Bronchus fibroblast of lung (primary cell): ENCODE data around the gene UBXN1.

- RAMPAGE, long total RNA = no peak
Observed at GRCh38 chr11:61962405-61962554, 5.2 kb downstream of the FTH1 start.

- RAMPAGE, long total RNA = no peak
Observed at GRCh38 chr11:61967680-61967905, 159 bp upstream of the FTH1 start.

GRCh38 chr11:62140751-62141500, 17.1 kb downstream of the INCENP start:
- RAMPAGE, long total RNA = no peak

- RAMPAGE, long total RNA = no peak
Observed at GRCh38 chr11:62360574-62361040, 23.4 kb downstream of the ASRGL1 start.

GRCh38 chr11:62399067-62399492, 19.8 kb upstream of the SCGB1A1 start:
- RAMPAGE, long total RNA = no peak

DNA sequence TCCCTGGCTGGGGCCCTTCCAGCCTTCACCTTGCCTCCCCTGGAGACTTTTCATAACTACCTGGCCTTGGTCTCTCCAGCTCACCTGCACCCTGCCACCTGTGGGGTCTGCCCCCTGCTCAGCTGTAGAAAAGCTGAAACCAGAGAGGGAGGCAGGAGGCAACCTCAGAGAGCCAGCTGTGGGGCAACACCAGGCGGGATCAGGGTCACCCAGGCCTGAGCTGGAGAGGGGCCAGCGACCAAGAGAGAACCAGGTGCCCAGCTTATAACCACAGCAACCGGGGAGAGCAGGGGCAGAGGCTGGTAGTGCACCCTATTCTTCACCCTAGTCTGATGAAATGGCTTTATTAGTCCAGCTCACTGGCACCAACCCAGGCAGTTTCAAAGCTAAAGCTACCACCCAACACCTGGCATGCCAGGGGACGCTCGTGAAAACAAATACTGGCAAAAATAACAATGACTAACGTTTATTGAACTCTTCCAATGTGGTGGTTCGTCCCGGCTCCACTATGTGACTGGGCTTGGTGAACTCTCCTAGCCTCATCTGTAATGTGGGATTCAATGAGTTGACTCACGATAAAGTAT, 30.5 kb downstream of the SCGB1A1 start:
- RAMPAGE, long total RNA = no peak

GRCh38 chr11:62544306-62545489, 1.9 kb downstream of the AHNAK start:
- RAMPAGE, long total RNA = no peak

GRCh38 chr11:62571310-62571988, 2.2 kb downstream of the EEF1G start:
- RAMPAGE, long total RNA = no peak

DNA sequence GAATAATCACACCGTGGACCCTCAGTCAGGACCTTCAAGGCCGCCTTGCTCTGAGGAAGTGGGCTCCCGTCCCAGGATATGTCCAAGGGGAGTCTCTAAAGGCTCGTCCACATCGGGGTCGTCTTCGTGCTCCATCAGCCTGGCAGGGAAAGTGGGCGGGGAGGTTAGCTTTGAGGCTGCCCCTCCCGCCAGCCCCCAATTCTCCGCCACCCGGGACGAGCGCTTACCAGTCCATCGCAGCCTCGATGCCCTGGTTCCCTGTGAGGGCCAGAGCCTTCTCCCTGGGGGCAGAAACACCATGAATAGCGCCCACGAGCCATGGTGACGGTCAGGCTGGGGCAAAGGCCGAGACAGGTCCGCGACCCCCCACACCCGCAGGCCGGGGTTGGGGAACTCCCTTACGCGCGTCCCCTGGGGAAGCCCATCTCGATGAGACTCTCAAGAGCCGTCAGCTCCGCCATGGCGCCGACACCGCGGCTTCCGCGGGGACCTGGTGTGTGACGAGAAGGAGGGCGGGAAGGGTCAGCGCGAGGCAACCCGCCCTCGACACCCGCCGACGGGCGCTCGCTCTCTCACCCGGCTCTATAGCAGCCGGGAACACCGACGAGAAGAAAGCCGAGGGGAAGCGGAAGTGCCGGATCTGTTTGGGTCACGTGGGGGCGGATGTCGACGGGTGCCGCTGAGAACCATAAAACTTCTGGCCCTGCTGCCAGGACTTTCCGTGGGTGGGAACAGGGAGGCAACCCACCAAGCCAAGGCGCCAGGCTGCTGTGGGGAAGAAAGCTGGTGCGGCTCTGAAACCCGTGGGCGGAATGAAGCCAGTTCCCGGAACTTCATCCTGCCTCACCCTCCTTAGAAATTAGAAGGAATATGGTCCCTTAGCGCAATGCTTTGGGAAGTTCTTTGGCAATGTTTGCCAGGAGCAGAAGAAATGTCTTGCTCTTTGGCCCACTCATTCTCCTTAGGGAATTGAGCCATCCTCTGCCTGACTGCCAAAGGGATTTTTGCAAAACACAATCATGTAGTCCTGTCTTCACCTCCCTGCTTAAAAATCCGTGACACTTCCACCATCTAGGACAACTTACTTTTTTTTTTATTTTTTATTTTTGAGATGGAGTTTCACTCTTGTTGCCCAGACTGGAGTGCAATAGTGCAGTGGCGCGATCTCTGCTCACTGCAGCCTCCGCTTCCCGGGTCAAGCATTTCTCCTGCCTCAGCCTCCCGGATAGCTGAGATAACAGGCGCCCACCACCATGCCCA, at the start of gene UBXN1:
Gene UBXN1 (minus strand): TSS at position 611 of the 1,260 bp plus-strand sequence.
- RAMPAGE, long total RNA = start-site peak on the minus strand centred at position 604 of the sequence, 54 bp wide, 1,435 and 2,152 reads in 2 replicates

DNA sequence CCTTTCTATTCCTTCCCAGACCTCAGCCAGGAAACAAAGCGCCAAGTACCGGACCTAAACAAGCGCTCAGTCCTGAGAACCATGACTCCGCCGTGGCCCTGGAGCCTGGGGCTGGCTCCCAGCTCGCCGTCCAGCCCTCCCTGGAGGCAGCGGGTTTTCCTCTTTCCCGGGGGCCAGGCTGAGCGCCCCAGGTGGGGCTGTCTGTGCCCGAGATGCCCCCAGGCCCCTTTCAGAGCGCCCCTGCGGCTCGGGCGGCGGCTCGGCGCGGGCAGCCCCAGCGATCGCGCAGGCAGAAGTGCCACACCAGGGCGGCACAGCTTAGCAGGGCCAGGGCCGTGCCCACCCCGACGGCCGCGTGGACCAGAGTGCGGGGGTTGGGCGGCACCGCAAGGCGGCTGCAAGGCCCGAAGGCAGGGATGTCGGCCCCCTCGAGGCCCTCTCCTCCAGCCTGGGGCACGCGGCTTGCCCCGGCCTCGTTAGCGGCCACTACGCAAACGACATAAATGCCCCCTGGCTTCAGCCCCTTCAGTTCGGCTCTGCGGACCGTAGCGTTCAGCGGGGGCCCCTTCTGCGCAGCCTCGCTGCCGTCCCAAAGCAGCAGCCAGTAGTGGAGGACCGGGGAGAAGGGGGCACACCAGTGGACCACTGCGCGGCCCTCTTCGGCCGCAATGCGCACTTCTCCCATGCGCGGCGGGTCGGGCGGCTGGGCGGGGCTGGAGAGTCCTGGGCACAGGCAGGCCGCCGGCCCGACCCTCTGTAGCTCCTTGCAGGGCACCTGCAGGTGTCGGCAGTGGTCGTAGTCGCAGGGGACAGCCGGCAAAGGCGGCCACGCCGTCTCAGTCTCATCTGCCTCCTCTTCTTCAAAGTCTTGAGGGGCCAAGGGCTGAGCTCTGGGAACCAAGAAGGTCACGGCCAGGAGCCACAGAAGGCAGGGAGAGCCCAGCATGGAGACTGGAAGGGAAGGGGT, 1.5 kb downstream of the LRRN4CL start:
- RAMPAGE, long total RNA = no peak

GRCh38 chr11:62712929-62713609, 5.6 kb downstream of the GNG3 start:
- RAMPAGE, long total RNA = no peak

DNA sequence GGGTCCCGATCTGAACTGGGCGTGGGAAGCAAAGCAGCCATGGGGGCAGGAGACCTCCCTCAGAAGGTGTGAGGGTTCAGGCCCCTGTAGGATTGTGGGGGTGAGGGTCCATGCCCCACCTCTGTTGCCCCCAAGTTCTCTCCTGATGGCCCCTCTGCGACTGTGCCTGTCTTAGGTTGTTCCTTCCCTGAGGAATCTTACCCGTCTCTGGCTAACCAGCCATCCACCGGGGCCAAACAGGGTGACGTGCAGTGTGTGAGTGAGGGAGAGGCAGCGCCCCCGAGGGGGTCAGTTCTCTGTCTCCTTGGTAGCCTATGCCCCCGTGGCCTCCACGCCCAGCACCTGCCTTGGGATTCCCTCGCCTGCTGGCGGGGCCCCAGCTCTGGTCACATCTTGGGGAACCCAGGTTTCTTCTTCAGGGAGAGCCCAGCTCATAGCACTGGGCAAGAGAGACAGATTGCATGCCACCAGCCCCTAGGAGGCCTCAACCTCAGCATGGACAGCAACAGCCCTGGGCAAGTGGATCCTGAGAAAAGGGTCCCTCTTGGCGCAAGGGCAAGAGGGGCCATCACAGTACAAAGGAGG, 5.8 kb downstream of the NXF1 start:
- RAMPAGE, long total RNA = no peak

DNA sequence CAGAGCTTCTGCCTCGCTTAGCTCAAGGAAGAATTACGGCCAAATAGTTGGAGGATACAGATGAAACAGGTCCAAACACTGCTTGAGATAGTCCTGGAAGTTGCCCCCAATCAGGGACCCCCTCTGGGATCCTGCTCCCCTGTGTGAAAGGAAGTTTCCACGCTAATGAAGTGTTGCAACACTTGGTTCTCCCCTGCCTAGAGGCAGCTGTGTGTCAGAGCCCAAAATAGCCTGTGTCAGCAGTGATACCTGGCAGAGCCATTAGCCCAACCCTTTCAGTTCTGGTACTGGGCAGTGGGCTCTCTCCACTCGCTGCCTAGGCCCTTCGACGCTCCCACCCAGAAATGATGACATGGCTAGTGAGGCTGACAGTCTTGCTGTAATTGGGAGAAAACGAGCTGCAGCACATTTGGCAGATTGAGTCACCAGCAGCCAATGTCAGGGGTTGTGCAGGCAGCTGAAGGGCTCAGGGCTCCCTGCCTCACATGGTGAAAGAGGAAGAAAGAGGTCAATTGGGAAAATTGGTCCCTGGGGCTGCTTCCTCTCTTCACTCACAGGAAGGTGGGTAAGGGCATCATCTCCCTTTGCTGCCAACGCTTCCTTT, 1.4 kb upstream of the NXF1 start:
- RAMPAGE, long total RNA = no peak

DNA sequence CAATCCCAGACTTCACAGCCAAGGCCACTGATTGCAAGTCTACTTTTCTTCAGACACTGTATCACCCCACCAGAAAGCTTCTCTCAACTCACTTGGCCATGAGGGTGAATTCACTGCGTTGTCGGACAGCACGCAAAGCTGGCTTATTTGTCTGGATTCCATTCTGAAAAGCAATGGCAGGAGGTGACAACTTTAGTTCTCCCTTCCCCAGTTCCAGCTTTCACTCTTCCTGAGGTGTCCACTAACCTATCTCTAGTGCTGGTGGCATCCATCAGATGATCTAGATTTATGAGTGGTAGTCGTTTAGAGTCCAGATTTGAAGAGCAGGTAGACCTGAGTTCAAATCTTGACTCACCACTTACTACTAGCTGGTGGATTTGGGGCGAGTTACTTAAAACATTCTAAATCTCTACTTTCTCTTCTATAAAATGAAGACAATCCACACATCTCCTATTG, 4.4 kb downstream of the STX5 start:
- RAMPAGE, long total RNA = no peak

- RAMPAGE, long total RNA = no peak
Observed at GRCh38 chr11:62832605-62833356, 930 bp upstream of the STX5 start.

DNA sequence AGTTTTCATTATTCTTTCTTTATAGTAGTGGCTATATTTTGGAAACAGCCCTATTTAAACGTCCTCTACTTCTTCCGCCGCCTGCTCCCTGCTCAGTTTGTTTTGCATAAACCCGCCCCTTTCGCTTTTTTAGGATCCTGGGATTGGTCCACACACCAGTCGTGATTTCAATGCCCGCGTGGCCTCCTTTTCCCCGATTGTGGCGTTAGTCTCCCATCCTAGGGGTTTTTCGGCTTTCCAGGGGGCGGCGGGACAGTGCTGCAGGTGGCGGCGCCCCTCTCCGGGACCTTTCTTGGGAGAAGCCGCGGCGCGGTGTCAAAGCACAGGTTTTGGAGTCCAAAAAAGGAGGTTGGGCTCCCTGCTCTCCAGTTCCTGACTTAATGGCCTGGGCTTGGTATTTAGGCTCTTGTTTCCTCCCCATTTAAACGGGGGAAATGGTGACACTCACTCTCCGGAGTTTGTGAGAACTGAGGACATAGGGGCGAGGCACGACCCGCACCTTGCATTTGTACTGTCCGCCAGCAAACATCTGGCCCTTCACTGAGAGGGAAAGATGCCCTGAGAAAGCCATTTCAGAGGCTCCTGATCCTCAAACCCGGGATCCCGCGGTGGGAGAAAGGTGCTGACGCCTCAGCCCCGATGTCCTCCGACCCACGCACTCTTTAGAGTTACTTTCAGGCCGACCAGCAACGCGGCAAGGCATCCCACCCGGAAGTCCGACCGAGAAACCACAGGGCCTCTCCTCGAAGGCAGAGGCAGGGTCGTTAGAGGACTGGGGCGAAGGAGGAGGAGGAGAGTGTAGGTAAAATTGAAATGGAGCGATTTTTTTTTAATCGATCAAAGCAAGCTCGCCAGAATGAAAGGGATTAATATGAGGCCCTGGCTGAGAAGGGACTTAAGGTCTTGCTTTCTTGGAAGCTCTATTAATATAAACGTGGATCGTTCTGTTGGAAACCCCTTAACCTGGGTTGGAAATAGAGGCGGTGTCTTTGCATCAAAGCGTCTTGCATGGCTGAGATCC, 2.8 kb upstream of the WDR74 start:
- RAMPAGE, long total RNA = no peak

DNA sequence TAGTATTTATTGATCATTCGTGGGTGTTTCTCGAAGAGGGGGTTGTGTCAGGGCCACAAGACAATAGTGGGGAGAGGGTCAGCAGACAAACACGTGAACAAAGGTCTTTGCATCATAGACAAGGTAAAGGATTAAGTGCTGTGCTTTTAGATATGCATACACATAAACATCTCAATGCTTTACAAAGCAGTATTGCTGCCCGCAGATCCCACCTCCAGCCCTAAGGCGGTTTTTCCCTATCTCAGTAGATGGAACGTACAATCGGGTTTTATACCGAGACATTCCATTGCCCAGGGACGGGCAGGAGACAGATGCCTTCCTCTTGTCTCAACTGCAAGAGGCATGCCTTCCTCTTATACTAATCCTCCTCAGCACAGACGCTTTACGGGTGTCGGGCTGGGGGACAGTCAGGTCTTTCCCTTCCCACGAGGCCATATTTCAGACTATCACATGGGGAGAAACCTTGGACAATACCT, 19.3 kb upstream of the WDR74 start:
- RAMPAGE, long total RNA = no peak

GRCh38 chr11:62862527-62863034, 18.1 kb upstream of the SLC3A2 start:
- RAMPAGE, long total RNA = no peak

DNA sequence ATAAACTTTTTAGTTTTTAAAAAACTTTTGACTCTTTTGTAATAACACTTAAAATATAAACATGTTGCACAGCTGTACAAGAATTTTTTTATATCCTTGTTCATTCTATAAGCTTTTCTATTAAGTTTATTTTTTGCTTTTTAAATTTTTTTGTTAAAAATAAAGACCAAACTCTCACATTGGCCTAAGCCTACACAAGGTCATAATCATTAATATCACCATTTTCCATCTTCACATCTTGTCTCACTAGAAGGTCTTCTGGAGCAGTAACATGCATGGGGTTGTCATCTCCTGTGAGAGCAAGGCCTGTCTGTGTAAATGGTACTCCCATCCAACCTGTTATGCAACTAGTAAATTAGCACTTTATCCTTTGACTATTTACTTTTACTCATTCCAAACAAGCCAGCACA, 2.9 kb downstream of the SLC22A25 start:
- RAMPAGE, long total RNA = no peak

GRCh38 chr11:63244424-63245231, 1.2 kb upstream of the SLC22A25 start:
- RAMPAGE, long total RNA = no peak